Endometrial microvascular endothelial cells (primary cell): Measurements from ENCODE around the gene MAK.

DNA sequence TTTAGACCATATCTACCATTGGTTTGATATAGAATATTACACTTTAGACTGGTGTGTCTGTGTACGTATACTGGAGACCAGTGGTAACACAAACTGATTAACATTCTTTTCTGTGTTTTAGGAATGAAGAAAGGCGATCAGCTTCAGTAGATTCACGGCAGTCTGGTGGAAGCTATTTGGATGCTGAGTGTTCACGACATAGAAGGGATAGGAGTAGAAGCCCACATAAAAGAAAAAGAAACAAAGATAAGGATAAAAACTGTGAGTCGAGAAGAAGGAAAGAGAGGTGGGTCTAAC is 15.9 kb downstream of the SNRNP48 start:
- RAMPAGE, long total RNA = no peak

- RAMPAGE, long total RNA = no peak
Measured at GRCh38 chr6:8028409-8028640, 35.9 kb downstream of the BLOC1S5 start.

- RAMPAGE, long total RNA = no peak
Measured at GRCh38 chr6:8638112-8638652, 202.8 kb upstream of the SLC35B3 start.

- RAMPAGE, long total RNA = no peak
Measured at GRCh38 chr6:8905840-8906330, 470.5 kb upstream of the SLC35B3 start.

- RAMPAGE, long total RNA = no peak
Measured at GRCh38 chr6:9971632-9971917, 443.3 kb downstream of the TFAP2A start.

GRCh38 chr6:10141199-10141466 is 273.7 kb downstream of the TFAP2A start:
- RAMPAGE, long total RNA = no peak

- RAMPAGE, long total RNA = no peak
Measured at GRCh38 chr6:10347724-10348312, 67.1 kb downstream of the TFAP2A start.

DNA sequence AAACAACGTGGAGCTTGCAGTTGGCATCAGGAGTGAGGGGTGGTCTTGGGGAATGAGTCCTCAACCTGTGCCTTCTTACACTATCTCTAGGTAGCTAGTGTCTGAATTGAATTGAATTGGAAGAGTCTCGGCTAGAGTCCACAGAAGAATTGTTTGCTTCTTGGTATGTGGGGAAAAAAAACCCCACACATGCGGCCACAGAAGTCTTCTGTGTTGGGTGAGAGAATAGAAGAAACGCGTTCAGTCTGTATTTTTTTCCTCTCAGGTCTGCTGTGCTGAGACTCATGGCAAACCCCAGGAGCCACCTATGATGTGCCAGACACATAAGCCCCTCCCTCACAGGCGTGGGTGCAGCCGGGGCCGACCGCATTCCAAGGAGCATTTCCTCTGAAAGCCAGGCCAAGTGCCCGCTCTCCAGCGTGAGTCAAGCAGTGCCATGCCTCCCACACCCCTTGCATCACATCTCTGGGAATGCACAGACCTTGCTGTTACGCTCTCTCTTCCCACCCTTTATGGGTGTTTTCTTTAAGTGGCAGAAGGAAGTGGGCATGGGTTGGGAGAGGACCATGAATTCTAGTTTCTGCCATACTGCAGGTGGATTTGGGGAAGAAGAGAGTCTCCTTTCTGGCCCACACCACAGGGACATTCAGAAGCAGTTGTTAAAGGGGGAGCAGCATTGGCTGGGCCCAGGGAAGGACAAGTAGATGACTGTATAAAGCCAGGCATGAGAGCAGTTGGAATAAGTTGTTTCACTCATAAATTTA is 36.9 kb upstream of the TFAP2A start:
- RAMPAGE, long total RNA = no peak

DNA sequence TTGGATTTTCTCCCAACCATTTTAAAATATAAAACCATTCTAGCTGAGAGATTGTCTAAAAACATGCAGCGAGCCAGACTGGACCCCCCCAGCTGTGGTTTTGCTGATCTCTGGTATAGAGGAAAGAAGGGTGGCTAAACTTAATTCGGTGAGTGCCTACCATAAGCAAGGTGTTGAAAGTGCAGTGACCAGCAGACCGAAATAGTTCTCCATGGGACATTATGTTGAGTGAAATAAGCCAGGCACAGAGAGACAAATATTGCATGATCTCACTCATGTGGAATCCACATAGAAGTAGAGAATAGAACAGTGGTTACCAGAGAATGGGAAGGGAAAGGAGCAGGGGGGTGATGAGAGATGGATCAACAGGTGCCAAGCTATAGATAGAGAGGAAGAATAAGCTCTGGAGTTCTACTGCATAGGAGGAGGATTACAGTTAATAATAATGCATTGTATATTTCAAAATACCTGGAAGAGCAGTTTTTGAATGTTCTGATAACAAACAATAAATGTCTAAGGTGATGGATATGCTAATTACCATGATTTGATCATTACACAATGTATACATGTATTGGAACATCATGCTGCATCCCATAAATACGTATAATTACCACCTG is 9.6 kb upstream of the GCNT2 start:
- RAMPAGE, long total RNA = no peak

GRCh38 chr6:10527927-10528959 is 7.1 kb downstream of the GCNT2 start:
- RAMPAGE, long total RNA = start-site peak on the plus strand at chr6:10528469-10528543, 41 and 22 reads in 2 replicates

DNA sequence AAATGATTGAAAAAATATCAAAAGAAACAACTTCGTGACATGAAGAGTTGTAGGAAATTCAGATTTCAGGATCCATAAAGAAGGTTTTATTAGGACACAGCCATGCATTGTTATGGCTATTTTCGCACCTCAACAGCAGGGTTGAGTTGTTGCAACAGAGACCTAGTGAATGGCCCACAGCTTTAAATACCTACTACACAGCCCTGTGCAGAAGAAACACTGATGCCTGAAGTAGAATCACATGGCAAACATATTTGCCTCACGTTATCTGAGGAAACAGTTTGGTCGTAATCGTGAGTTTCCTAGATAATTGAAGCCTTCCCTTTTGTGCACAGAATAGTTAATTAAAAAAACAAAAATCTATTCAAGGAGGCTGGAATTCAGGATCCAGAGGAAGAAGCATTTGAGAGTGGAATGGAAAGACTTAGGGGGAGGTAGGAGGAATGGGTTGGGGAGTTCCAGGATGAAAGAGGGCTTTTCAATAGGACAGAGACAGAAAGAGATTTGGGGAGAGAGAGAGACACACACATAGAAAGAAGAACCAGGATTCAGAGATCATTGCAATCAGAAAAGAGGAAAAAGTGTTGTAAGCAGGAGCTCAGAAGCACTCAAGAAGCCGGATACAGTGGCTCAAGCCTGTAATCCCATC is 55.2 kb downstream of the GCNT2 start:
- RAMPAGE, long total RNA = no peak

DNA sequence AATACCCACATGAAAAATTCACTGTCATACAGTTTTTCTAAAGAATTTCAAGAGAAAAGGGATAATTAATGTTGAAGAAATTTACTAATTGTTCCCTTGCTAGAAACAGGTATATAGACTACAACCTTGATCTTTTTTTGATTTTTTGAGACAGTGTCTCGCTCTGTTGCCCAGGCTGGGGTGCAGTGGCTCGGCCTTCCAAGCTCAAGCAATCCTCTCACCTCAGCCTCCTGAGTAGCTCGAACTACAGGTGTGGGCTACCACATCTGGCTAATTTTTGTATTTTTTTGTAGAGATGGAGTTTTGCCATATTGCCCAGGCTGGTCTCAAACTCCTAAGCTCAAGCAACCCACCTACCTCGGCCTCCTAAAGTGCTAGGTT is 40.3 kb downstream of the TMEM14B start:
- RAMPAGE, long total RNA = no peak

DNA sequence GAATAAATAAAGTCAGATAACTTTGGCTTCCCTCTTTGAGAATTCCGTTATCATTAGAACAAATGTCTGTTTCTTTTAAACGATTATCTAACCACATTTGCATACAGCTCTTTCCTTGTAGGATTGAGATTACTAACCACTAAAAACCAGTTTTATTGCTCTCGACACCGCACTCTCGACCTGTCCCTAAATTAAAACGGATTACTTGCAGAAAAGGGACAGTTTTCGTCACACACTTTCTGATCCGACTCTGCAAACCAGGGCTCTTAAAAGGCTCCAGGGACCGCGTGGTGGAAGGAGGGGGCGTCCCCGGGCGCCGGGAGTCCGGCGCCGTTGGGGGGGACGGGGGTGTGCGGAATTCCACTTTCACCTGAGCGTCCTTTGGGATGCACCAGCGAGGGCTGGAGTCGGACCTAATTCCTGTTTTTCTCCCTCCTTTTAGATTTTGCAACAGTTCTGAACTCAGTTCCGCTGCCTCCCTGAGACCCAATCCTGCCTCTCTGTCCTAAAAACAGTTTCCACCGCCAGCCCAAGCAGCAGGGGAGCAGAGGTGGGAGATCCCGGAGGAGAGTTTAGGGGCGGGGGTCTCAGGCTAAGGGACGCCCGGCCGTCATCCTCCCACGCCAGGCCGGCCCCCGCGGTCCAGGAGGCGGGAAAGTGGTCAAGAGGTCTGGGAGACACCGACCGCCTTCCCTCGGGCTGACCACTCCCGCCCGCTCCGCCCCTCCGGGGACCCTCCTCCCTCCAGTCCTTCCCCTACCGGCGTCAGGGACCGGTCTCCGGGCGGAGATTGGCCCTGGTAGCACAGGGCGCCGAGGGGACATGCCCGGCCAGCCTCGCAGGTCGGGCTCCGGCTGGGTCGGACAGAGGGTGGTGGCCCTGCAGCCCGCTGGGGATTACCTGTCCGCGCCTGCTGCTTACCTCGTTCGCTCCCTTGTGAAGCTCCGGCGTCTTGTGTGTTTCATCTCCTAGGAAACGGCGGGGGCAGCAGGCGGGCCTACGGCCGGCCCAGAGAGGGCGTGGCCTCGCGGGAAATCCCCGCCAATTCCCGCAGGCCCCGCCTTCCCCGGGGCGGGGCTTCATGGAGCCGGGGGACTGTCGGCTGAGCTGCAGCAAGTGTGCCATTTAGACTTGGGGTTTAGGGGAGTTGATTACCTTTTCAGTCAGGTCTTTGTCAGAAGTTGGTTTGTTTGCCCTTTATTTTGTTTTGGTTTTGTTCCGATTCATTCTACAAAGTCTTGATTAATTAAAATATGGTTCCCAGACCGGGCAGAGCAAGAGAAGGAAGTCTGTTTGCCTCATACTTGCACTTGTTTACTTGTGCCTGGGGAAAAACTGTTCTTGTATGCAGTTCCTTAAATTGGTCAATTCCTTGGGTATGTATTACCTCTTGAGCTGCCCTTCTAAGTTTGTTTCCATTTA is at the start of gene MAK:
Gene MAK, minus strand, starts transcription at position 958 of the 1,422 bp plus-strand sequence.
- RAMPAGE, long total RNA = no peak

GRCh38 chr6:11218602-11219465 is 13.6 kb downstream of the NEDD9 start:
- RAMPAGE, long total RNA = no peak

- RAMPAGE, long total RNA = no peak
Measured at GRCh38 chr6:11224151-11224930, 8.1 kb downstream of the NEDD9 start.

DNA sequence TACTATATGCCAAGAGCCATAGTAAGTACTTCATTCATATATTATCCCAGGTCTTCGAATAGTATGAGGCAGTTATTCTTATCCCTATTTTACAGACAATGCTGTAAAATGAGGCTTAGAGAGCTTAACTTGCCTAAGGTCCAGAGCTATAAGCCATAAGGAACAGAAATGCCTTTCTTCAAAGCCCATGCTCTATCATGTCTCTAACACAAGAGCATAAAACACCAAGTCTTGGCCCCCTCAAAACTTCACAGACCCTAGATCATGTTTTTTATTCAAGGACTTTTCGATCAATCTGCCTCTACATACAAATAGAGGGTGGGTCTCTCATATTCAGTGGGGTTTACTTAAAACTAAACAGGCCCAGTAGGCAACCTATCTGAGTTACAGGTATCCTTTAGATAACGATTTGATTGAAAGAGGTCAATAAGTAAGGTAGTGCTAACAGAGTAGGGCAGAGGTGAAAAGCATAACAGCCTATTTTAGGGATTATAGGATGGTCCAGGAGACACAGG is 5.1 kb downstream of the NEDD9 start:
- RAMPAGE, long total RNA = no peak

- RAMPAGE, long total RNA = no peak
Measured at GRCh38 chr6:11233632-11234327, 1.3 kb upstream of the NEDD9 start.

DNA sequence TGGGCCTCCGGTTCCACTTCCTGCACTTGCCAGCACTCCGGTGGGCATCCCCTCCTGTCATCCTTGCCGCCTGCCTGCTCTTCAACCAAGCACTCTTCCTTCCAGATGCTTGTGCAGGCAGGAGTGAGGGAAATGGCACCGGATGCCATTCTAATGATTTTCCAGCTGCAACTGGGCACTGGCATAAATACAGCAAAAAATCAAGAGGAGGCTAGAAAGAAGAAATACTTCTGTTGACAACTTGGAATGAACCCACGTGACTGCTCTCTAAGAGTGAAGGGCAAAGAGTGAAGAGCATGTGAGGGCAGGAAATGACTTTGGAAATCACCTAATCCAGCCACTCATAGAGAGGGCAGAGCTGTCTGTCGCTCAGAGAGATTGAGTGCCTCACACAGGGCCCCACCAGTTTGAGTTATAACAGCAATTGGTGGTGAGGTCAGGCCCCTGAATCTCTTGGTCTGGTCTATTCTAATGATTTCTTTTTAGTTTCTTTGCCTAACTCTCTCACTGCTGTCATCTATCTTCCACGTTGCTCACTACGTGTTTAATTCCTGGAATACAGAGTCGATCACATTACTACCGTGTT is 3.9 kb upstream of the NEDD9 start:
- RAMPAGE, long total RNA = no peak

GRCh38 chr6:11389477-11390594 is 147.7 kb upstream of the TMEM170B start:
- RAMPAGE, long total RNA = no peak

DNA sequence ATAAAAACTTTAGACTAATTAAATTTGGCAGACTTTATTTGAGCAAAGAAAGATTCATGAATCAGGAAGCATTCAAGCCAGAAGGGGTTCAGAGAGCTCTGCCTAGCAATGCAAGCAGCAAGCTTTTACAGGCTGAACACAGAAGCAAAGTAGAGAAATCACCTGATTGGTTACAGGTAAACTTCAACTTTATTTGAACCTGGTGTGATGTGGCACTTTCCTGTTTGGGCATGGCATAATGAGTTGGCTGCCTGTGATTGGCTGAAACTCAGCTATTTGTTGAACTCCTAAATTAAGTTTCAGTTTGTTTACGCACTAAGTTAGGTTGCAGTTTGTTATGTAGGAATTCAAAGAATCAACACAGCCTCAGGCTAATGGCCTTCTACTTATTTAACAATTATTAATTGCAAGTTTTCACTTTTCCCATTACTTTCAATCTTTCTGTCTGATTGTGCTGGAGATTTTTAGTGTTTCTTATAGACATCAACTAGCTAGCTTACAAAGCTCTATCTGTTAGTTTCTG is 122.9 kb upstream of the TMEM170B start:
- RAMPAGE, long total RNA = no peak